Anterior vena cava (tissue), 1 donor: ENCODE data around the genes MEIS2 and SPRED1.

DNA sequence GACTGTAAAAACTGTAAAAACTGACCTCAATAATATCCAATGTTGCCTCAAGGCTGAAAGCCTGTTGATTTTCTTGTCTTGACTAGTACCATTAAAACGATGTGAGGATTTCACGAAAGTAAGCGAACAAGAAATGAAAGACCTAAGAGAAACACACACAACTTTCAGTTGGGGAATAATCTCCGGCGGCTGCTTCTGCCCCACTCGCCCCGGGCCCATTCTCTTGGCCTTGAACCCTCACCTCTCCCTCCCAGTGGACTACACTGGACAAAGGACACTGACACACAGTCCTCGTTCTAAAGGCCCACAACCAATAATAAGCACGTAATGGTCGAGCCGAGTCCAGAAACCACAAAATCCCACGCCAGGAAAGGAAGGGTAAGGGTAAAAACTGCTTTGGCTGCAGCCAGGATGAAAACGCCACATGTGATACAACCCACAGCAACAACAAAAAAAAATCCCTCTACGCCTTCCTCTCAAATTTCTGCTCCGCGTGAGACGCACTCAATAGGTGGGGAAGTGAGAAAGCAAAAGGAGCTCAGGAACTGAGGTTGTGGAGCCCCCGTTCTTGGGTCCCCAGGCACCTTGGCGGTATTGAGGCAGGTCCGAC is 450 bp downstream of the ZNF770 start:
- PRO-cap: no peak

DNA sequence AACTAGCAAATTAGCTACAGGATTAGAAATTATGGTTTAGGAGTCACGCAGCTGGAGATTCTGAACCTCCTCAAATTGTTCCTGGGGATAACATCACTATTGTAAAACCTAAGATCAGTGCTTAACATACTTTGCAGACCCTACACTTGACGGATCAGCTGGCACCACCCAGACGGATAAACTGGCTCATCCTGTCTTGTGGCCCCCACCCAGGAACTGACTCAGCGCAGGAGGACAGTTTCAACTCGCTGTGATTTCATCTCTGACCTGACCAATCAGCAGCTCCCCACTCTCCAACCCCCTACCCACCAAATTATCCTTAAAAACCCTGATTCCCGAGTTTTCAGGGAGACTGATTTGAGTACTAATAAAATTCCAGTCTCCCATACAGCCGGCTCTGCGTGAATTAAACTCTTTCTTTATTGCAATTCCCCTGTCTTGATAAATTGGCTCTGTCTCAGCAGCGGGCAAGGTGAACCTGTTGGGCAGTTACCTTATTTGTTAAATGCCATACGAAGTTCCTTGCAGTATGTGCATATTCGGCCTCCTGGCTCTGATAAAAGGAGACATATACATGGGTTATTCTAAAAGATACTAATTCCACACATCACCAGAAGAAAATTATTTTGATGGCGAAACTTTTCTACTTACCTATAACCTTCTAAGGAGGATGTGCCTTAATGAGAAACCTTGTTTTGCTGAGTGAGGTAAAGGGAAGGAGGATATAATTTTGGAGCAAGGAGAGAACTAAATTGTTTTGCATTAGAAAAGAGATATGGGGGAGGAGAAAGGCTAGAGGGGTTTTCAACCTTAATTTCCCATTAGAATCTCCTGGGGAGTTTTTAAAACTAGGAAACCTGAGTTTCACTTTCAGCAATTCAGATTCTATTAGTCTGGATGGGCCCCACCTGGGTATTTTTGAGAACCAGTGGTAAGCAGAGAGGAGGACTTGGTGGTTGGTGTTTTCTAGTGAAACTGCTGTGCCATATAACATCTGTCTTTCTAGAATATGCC is 23.3 kb downstream of the NANOGP8 start:
- PRO-cap: no peak

DNA sequence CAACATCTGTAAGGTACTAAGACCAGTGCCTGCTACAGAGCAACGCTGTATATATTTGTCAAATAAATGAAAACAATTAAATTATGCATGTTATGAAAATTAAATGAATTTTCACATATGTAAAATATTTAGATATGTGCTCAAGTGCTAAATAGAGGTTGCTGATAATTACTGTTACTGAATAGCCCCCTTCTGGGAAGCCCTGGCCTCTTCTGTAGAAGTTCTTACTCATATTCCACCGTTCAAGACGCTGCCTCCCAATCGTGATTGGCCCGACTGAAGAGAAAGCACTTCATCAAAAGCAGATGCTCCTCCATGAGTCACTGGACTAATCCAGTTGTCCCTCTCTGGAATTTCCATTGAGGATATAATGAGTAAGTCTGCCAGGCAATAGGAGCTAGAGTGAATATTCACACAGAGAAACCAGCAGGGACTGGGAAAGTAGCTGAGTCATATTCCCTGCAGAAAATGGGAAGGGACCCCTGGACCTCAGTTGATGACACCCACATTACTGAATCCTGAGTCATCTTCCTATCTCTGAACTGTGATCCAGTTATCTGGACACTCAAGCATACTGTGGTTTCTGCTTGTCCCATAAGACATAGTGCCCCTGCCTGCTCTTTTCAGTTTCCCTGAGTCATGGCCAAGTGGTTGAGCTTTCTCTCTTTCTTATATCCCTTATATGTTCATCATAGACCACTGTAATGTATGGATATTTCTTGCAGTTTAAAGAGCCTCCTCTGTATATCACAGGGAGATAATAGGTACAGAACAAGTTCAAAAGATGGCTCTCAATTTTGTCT is 151.3 kb upstream of the CDIN1 start:
- PRO-cap: no peak

GRCh38 chr15:36468921-36469215 is 110.6 kb upstream of the CDIN1 start:
- PRO-cap: no peak

GRCh38 chr15:37095095-37095539 is 5.2 kb downstream of the MEIS2 start:
- PRO-cap: unidirectional peak, plus-strand start at chr15:37095292

DNA sequence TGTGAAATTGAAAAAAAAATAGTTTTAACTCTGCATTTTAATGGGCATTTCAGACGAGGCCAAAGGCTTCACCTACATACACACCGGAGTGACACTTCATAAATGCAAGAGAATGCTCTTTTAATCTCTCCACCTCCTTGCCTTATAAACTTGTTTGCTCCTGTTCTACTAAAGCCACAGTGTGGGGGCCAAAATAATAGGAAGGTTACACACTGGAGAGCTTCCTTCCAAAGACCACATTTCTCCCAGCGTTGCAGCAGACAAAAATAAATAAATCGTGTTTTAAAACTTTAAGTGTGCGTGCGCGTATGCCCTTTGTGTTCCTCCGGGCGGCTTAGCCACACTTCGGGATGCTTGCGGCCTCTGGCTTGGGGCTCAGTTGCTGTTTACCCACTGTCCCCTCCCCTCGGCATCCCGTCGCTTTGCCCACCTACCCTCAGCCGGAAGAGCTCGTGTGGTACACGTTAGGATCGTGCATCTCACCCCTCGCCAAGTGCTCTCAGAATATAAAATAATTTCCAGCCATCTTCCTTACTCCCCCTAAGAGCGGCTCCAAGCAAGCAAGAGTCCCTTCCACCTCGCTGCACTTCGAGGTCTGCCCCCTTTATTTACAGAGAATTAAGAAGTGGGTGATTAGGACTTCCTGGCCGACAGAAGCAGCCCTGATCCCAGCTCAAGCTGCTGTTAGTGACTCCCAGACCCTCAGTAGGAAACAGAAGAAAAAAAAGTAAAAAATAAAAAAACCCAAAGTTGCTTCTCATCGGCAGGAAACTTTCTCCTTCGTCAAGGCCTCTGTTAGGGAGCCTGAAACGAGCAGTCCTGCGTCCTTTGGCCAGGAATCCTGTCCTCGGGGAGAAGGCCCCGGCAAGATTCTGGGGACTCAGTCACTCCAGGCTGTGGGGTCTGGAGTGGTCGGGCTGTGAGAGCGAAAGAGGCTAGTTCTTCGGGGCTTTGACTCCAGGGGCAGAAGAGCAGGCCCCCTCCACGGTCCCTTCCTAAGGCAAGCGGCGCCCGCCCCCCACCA is 3.2 kb downstream of the MEIS2 start:
- PRO-cap: no peak

DNA sequence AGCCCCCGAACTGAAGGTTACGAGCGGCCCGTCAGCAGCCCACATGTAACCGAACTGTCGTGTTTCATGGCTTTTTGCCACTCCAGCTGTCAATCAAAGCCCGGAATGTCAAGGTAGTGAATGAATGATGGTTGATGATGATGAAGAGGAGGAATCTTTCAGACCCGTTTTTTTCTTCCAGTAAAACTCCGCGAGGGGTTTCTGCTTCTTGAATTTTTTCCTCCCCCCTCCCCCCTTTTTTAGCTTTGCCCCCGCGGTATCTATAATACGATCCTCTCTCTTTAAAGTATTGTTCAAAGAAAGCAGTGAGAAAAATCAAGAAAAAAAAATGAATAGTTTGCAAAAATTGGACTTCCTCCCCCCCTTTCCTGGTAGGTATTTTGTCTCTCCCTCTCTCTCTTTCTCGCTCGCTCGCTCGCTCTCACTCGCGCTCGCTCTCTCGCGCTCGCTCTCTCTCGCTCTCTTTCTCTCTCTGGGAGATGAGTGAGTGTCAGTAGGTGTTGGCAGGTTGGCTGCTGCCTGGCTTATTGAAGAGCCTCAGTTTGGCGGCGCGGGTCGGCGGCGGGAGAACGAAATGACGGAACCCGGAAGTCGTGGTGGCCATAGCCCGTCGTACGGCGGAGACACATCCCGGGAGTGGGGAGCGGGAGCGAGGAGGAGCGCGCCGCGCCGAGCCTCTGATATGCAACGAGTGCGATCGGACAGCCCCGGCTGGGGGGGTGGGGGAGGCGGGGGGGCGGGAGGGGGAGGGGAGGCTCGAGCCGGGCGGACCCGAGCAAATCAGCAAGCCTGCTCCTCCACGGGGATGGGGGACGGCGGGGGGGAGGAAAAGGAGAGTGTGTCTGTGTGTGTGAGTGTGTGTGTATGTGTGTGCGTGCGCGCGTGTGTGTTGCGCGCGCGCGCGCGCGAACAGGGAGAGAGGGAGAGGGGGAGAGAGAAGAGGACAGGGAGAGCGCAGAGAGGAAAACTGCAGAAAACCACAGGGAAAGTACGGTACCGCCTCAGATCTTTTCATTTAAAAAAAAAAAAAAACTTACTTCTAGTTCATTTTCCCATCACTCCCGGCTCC is at the start of gene MEIS2:
Gene MEIS2 (minus strand): TSS at position 695 of the 1,069 bp plus-strand sequence.
- PRO-cap: bidirectional peak, plus-strand start at position 131 of the sequence, minus-strand start at position 47 of the sequence; bidirectional peak, plus-strand start at position 636 of the sequence, minus-strand start at position 679 of the sequence; bidirectional peak, plus-strand start at position 915 of the sequence, minus-strand start at position 969 of the sequence

GRCh38 chr15:37877728-37877983 is 56.8 kb upstream of the TMCO5A start:
- PRO-cap: unidirectional peak, minus-strand start at chr15:37877915

DNA sequence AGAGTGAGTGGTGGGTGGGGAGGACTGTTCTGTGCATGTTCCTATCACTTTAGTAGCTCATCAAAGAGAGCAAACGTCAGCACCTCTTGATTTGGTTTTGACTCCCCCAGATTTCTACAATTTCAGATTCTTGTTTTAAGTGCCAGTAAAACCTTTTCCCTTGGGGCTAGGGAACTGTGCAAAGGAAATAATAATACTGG is 60.3 kb downstream of the TMCO5A start:
- PRO-cap: unidirectional peak, minus-strand start at position 87 of the sequence

GRCh38 chr15:38004470-38004861 is 70.0 kb downstream of the TMCO5A start:
- PRO-cap: no peak

GRCh38 chr15:38130616-38131306 is 121.9 kb upstream of the SPRED1 start:
- PRO-cap: no peak

GRCh38 chr15:38209746-38210029 is 42.9 kb upstream of the SPRED1 start:
- PRO-cap: no peak

DNA sequence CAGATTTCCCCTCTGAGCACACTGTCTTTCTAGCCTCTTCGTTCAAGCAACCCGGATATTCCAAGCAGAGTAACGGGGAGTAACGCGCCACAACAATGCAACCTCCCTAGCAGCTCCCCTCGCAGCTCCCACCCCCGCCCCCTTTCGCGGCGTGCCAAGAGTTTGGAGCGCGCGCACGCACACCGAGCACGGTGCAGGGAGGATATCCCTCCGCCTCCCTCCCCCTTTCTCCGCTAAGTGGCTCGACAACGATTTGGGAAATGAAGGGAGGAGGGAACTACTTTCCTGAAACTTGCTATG is 923 bp upstream of the SPRED1 start:
- PRO-cap: bidirectional peak, plus-strand start outside the sequence, minus-strand start at position 235 of the sequence

DNA sequence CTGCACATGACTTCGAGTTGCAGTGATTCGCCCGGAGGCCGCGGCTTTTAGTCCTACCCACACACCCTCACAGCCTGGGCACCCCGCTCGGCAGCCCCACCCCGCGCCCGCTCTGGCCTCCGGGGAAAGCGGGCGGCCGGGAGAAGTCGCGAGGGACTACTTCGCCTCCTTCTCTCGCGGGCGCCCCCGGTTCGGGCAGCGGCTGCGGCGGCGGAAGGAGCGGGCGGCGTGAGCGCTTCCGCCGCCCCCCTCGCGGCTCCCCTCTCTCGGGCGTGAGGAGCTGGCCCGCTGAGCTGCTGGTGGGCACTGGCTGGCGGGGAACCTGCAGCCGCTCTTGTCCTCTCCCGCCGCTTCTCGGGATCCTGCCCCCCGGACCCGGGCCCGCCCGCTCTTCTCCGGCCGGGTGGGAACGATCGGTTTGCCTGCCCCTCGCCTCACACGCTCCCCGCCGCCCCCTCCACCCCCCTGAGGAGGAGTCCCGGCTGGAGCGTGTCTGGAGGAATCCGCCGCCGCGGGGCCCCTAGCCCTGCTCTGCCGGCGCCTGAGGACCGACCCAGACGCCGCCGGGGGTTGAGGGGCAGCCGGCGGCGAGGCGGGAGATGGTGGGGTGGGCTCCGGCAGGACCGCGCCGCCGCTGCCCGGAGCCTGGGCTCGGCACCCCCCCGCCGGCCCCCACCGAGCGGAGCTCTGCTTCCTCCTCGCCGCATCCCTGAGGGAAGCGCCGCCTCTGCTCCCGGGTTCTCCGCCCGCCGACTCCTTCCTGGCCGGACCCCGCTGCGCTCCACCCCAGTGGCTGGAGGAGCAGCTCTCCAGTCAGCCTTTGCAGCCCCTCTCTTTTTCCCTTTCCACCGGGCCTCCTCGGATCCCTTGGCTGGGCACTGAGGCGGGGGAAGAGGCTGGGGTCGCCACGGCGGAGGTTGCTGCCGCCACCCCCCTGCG is at the start of gene SPRED1:
Gene SPRED1 (plus strand): TSS at position 774 of the 939 bp plus-strand sequence.
- PRO-cap: bidirectional peak, plus-strand start at position 22 of the sequence, minus-strand start outside the sequence; bidirectional peak, plus-strand start at position 556 of the sequence, minus-strand start at position 393 of the sequence; bidirectional peak, plus-strand start at position 784 of the sequence, minus-strand start at position 711 of the sequence

- PRO-cap: no peak
Measured at GRCh38 chr15:38696145-38696862, 131.7 kb upstream of the RASGRP1 start.

- PRO-cap: no peak
Measured at GRCh38 chr15:38886455-38887013, 321.9 kb upstream of the RASGRP1 start.

GRCh38 chr15:39326735-39327299 is 254.1 kb upstream of the THBS1 start:
- PRO-cap: no peak

DNA sequence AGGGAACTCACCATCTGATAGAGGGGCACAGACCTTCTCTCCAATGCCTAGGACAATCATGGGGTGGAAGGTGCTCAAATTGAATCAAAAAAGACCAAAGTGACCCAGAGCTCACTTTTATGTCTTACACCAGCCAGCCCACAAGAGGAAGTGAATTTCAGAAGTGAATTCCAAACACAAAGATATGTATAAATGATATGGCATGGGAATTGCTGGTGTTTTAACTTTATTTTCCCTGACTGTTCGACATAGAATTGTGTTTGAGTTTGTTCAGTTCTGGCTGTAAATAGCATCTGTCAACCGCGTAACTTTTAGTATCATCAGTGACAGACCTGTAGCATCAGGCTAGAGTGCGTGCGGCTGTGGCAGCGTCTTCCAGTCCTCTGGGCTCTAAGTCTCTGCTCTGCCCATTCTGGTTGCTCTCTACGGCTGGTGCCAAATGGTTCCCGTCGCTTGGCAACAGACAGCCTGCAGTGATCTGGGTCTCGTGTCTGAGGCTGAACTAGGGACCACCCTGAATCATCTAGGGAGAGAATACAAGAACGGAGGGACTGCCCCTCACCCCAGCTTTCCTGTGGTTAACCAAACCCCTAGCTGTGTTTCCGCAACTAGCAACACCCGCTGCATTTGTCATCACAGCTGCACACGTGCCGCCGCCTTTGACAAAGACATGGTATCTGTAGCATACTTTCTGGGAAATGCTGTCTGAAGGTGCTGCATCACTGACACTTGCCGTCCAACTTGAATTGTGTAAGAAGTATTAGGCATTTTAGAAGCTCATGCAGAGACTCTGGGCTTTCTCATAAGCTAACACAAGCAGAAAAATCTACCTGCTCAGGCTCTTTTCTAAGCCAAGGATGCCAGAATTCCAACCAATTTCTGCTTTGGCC is 153.9 kb upstream of the THBS1 start:
- PRO-cap: bidirectional peak, plus-strand start at position 696 of the sequence, minus-strand start at position 385 of the sequence

DNA sequence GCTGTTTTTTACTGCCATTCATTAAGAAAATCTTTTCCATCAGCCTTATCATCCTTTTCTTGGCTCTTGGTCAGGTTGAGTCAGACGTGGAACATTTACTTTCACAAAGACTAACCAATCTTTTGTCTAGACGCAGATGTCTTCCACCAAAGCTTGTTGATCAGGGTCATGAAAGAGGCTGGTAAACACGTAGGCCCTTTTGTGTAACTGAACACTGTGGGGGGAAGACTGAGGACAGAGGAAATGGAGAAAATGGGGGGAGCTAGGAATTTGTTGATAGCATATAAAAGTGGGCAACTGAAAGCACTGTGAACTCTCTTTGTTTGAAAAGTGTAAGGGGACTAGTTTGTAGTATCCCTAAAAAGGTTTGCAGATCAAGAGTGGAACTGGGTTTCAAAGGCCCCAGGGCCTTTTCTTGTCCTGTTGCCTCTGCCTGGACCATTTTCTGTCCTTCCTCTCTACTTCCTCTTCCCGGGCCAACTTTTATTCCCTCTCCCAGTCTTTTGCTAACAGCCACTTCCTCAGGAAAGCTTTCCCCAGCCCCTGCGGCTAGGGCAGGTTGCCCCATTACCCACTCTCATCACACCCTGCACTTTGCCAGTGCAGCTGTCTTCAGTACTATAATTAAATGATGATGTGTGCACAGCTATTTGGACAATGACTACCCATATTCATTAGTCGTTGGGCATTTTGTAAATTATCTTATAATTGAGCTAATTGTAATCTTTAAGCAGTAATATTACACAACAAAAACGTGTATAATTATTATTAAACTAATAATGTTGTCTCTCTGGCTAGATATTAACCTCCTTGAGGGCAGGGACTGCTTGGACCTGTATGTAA is 150.6 kb upstream of the THBS1 start:
- PRO-cap: no peak

DNA sequence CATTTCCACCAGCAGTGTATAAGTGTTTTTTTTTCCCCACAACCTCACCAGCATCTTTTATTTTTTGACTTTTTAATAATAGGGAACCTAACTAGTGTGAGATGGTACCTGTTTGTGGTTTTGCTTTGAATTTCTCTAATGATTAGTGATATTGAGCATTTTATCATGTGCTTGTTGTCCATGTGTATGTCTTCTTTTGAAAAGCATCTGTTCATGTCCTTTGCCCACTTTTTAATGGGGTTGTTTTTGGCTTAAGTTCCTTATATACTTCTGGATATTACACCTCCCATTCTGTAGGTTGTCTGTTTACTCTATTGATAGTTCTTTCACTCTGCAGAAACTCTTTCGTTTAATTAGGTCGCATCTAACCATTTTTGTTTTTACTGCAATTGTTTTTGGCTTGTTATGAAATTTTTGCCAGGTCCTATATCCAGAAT is 122.3 kb upstream of the THBS1 start:
- PRO-cap: no peak